ENCODE measurements around the genes FANCF and SLC5A12.

DNA sequence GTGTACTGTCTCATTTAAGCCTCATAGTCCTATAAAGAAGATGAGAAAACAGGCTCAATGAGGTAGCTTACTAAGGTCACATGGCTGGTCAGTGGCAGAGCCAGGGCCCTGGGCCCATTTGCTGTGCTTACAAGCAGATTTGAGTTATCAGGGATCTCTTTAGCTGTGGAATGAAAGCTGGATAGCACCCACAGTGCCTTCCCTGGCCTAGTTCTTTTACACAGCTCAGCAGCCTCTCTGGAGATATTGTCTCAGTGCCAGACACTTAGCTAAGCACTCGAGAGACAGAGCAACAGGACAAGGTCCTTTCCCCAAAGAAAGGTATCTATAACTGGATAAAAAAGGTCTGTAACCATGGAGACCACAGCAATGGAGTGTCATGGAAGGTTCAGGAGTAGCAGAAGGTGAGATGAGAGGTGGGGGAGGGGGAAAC lies 6.2 kb downstream of the TMEM86A start:
- PRO-cap, 2 experiments = no peak in any of the 2 experiments

- PRO-cap, 2 experiments = no peak in any of the 2 experiments
Observed at GRCh38 chr11:19072311-19072914, 11.9 kb upstream of the MRGPRX2 start.

- PRO-cap, 2 experiments = no peak in any of the 2 experiments
Observed at GRCh38 chr11:19401634-19402256, 161.0 kb upstream of the E2F8 start.

- PRO-cap, 2 experiments = no peak in any of the 2 experiments
Observed at GRCh38 chr11:19419050-19420221, 178.7 kb upstream of the E2F8 start.

DNA sequence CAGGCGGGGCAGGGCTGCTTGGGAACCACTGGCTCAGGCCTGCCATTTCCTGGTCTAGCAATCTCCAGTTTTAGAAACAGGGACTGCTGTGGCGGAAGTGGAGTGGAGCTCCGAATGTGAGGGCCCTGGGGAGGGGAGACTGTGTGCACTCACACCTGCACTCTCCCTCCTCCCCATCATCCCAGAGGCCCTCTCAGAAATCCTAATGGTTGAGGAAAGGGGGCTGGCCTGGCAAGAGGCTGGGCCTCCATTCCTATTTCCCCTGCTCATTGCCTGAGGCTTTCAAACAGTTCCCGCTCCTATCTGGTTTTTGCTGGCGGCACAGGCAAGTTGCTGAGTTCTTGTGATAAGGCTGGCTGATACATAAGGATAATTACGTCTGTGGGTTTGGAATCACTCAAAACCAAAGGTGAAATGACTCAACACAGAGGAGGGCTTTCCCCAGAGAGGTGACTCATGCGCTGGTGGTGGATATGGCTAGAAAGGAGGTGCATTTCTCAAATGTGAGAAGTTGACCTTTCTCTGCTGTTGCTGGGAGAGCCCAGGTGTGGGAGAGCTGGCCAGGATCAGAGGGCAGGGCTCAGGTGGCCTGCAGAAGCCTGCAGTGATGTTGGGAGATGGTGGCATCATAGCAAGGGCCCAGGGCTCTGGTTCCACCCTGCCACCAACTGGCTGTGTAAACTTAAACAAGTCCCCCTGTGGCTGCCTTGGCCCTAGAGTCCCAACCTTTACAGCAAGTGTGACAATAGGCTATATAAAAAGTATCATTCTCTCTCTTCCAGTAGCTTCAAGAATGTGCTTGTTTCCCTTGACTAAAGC lies 201.5 kb upstream of the E2F8 start:
- PRO-cap, 2 experiments = no peak in any of the 2 experiments

- PRO-cap, 2 experiments = no peak in any of the 2 experiments
Observed at GRCh38 chr11:19683504-19684003, 29.1 kb upstream of the NAV2 start.

DNA sequence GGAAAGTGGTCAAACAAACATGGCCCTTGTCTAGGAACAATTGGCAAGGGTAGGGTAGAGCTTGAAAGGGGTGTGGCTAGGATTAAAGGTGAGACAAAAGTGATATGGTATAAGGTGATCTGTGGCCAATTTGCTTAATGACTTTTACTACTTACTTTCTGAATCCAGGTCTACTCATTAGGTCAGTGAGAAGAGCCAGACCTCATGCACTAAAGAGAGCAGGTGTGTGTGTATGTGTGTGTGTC lies 91.2 kb downstream of the NAV2 start:
- PRO-cap, 2 experiments = no peak in any of the 2 experiments

- PRO-cap, 2 experiments = no peak in any of the 2 experiments
Observed at GRCh38 chr11:19976451-19977018, 183.7 kb downstream of the DBX1 start.

GRCh38 chr11:19994918-19995469 lies 165.3 kb downstream of the DBX1 start:
- PRO-cap, 2 experiments = no peak in any of the 2 experiments

DNA sequence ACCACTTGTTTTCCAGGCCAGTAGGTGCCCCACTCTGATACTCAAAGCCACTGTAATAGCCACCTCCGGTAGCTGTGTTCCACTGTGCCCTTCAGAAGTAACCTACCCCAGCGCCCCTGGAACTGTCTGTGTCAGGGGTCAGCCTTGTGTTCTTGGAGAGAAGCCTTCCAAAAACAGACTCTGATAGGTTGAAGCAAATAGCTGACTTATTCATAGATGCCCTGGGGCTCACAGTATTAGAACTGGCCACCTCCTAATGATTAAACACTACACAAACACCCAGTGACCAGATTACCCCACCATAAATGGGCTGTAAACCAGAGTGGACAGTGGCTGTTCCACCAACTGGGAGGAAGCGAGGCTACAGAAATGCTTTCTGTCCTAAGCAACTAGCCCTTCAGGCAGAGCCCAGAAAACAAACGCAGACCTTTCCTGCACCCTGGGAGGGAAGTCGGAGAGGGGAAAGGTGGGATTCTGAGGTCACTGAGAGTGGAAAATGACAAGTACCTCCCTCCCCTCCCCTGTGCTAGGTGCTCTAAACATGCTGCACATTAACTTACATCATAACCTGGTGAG lies 157.5 kb downstream of the DBX1 start:
- PRO-cap, 2 experiments = peak in 2 of 2 experiments; most common plus-strand start position 344 of the sequence (in 1); most common minus-strand start position 133 of the sequence (in 2)

- PRO-cap, 2 experiments = no peak in any of the 2 experiments
Observed at GRCh38 chr11:20027111-20027827, 133.0 kb downstream of the DBX1 start.

DNA sequence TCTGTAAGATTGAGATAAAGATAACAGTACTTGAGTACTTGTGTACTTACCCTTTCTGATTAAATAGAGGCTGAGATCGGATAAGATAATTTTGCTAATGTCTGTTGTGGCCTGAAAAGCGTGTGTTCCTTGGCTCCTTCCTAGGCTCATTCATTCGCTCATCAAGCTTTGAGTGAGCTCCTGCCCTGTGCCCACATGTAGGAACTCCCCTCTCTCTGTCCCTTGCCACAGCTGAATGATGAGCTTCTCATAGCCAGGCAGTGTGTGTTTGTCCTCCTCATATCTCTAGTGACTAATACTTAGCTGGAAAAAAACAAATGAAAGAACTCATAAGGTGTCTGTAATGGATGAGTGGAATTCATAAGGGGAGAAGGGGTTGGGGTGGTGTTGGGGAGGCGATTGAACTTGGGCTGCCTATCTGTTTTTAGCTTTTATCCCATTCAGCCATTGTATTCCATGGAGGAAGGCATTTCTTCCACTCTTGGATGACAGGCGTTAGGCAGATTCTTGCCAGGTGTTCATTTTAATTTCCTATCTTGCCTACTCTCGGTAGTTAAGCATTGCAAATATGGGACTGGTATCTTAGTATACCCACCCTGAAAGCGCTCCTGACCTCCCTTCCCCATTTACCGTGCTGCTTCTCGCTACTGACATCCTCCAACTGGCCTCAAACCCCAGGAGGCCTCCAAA lies 117.9 kb downstream of the DBX1 start:
- PRO-cap, 2 experiments = no peak in any of the 2 experiments

- PRO-cap, 2 experiments = no peak in any of the 2 experiments
Observed at GRCh38 chr11:22432018-22433217, 94.2 kb downstream of the SLC17A6 start.

DNA sequence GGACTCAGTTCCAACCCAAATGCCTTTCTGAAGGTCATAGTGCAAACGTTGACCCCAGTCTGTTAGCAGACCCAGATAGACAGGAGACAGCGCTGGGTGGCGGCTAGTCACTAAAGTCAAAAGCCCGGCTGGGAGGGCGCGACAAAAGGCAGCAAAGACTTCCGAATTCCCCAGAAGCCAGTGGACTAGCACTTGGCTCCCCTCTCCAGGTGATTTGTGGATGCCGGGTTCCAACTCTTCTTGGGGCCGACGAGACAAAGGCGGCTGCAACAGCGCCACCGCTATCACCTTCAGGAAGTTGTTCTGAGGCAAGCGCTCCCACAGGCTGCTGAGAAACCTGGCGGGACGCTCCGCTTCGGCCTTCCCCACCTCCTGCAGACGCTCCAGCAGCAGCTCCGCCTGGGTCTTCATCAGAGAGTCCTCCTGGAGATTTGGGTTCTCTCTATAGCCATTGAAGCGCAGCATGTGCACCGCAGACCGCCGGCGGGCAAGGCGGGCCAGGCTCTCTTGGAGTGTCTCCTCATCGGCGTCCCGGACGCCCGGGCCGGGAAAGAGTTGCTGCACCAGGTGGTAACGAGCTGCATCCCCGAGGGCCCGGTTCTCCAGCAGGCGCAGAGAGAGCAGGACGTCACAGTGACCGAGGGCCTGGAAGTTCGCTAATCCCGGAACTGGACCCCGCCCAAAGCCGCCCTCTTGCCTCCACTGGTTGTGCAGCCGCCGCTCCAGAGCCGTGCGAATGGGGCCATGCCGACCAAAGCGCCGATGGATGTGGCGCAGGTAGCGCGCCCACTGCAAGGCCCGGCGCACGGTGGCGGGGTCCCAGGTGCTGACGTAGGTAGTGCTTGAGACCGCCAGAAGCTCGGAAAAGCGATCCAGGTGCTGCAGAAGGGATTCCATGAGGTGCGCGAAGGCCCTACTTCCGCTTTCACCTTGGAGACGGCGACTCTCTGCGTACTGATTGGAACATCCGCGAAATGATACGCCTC lies at the start of gene FANCF:
Gene FANCF (minus strand): TSS at position 910 of the 986 bp plus-strand sequence.
- PRO-cap, 2 experiments = peak in 2 of 2 experiments; most common plus-strand start position 74 of the sequence (in 2); most common minus-strand start position 906 of the sequence (in 2)

- PRO-cap, 2 experiments = no peak in any of the 2 experiments
Observed at GRCh38 chr11:25423806-25424081, 908.2 kb upstream of the ANO3 start.

GRCh38 chr11:26721819-26722383 lies at the start of gene SLC5A12:
SLC5A12 (minus strand) TSS chr11:26722060.
- PRO-cap, 2 experiments = no peak in any of the 2 experiments

DNA sequence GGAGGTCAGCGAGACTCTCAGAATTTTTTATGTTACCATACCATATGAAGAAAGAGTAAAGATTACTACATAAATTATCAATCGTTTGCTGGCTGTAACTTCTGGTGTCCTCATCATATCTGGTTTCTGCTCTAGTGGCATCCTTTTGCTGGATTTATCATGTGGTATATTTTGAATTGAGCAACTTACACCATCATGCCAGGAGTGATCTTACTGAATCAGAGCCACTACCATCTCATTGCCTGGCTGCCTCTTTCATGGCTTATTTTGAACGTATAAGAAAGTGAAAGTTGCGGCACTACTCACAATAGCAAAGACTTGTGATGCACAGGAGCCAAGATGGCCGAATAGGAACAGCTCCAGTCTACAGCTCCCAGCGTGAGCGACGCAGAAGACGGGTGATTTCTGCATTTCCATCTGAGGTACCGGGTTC lies 29.1 kb upstream of the FIBIN start:
- PRO-cap, 2 experiments = no peak in any of the 2 experiments

DNA sequence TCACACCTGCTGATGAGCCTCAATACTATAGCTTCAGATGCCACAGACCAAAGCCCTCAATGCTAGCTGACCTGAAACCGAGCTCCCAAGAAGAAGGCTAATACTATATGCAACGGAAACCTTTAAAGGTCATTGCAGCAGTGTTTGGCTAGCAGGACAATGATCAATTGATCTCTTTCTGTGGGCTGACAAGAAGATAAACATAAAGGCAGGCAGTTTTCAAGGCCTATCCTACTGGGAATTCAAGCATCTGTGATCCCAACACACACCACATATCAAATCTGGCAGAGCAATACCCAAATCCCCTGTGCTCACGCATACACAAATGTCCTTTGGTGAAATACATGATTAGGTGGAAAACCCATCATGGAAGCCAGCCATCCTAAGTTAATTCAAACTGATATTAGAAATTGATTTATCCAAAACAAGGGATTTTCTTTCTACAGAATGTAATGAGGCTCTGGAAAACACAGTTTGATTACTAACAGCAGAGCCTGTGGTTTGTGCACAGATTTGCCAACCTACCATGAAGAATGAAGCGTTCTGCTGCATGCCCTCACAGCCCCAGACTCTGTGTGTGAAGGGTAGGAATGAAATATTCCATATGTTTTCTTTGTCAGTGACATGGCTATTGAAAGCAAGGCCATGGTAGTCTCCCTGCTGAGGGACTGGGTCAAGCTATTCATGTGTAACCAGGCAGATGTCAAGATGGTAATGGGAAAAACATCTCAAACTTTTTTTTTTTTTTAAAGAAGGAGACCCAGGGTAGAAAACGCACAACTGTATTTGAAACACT lies 12.2 kb downstream of the LGR4 start:
- PRO-cap, 2 experiments = no peak in any of the 2 experiments

GRCh38 chr11:27464502-27464748 lies 8.2 kb downstream of the LGR4 start:
- PRO-cap, 2 experiments = no peak in any of the 2 experiments

GRCh38 chr11:27470663-27471148 lies 1.9 kb downstream of the LGR4 start:
- PRO-cap, 2 experiments = no peak in any of the 2 experiments